MCF 10A (cell line): ENCODE measurements around a stretch of chr12.

- PRO-cap: no peak
- RRBS: 63% methylated on average over 15 of the region's 87 CpGs
Observed at GRCh38 chr12:49089777-49090723, 4.6 kb downstream of the DHH start.

DNA sequence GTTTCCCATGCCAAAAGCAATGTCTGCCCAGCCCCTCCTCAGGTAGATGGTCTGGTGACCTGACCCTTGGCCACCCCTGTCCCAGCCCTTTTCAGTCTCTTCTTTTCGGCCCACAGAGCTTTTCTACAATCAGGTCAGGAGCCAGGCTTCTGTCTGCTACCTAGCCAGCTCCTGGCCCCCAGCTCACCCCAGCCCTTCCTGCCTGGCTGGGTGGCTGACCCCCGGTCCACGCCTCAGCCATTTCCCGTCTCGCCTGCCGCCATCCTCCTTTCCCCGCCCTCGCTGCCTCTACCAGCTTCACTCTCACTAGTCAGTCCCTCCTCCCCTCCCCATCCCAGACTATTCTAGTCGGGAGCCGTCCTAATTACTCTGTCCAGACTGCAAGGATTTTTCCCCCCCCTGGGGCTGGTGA is 918 bp downstream of the DHH start:
- PRO-cap: no peak
- RRBS: no CpG with 5 or more reads among the region's 10 CpGs

- PRO-cap: bidirectional peak, plus-strand start at chr12:49130923, minus-strand start at chr12:49130787
- RRBS: under 1% methylated on average over 10 of the region's 54 CpGs
Observed at GRCh38 chr12:49130561-49131199, 515 bp downstream of the TUBA1B start.

- PRO-cap: no peak
- RRBS: no CpG with 5 or more reads among the region's 8 CpGs
Observed at GRCh38 chr12:49132796-49133532, 1.8 kb upstream of the TUBA1B start.

DNA sequence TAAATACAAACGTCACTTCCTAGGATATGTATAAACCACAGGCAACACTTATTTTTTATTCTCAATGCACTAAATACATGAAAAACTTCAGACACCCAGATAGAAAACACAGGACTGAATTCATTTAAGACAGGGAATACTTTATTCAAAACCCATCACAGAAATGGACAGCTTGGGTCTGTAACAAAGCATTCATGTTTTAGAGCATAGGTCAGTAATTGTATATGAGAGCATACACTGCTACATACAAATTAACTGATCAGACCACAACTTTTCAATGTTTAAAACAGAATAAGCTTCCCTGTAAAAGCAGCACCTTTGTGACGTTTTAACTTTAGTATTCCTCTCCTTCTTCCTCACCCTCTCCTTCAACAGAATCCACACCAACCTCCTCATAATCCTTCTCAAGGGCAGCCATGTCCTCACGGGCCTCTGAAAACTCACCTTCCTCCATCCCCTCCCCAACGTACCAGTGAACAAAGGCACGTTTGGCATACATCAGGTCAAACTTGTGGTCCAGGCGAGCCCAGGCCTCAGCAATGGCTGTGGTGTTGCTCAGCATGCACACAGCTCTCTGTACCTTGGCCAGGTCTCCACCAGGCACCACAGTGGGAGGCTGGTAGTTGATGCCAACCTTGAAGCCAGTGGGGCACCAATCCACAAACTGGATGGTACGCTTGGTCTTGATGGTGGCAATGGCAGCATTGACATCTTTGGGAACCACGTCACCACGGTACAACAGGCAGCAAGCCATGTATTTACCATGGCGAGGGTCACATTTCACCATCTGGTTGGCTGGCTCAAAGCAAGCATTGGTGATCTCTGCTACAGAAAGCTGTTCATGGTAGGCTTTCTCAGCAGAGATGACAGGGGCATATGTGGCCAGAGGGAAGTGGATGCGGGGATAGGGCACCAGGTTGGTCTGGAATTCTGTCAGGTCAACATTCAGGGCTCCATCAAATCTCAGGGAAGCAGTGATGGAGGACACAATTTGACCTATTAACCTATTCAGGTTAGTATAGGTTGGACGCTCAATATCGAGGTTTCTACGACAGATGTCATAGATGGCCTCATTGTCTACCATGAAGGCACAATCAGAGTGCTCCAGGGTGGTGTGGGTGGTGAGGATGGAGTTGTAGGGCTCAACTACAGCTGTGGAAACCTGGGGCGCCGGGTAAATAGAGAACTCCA is 3.8 kb downstream of the TUBA1A start:
- PRO-cap: no peak
- RRBS: no CpG with 5 or more reads among the region's 16 CpGs

DNA sequence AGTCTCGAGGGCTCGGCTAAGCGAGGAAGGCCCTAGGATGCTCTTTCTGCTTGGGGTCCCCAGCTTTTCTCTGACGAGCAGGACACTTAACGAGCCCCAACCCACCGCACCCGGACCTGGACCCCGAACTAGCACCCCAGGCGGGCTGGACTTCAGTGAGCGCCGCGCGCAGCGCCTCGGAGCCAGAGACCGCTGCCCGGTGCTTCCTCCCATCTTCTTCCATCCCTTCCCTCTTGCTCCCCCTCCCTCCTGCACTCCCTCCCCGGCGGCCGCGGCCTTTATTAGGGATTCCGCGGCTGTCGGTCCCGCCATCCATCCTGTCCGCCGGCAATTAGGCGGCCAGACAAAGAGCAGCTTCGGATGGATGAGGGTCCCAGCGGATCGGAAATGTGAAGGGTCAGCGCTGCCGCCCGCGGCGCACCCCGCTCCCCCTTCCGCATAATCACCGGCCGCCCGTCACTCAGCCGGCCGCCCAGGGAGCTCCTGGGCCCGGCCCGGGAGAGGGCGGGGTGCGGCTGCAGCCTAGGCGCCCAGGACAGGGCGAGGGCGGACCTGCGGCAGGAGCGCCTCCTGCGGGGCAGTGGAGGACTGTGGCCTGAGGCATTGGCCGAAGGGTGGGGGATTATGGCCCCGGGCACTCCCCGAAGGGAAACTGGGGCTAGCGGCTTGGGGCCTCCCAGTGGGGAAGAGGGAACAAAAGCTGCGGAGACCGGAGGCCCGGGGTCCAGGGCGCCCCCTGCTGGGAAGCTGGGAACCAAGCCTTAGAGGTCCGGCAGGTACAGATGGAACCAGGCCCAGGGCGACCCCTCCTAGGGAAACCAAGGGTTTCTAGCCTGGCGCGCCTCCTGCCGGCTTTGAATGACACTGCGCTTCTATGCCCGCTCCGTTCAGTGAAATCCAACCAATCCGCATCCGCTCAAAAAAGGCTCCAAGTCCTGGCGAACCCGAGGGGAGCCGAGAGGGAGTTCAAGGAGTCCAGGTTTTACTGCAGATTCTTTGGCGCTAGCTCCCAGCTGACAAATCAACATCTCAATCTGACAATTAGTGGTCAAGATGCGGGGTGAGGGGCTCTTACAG is 4.5 kb upstream of the DNAJC22 start:
- PRO-cap: no peak
- RRBS: 69% methylated on average over 30 of the region's 76 CpGs

GRCh38 chr12:49537208-49538447 is 1.2 kb upstream of the KCNH3 start:
- PRO-cap: no peak
- RRBS: 26% methylated on average over 17 of the region's 72 CpGs

DNA sequence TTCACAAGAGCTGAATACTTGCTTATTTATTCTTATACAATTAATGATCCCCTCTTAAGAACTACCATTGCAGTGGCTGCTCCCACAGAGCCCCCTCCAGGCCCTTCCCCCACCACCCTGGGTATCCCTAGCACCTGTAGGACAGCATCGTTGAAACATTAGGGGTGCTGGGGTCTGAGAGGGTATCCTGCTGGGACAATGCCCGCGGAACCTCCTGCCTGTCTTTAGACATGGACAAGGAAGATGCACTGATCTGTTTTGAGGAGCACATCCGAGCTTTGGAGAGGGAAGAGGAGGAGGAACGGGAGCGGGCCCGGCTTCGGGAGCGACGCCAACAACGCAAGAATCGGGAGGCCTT is 13.1 kb downstream of the PRPF40B start:
- PRO-cap: no peak
- RRBS: no CpG with 5 or more reads among the region's 12 CpGs

- PRO-cap: no peak
- RRBS: no CpG with 5 or more reads among the region's 7 CpGs
Observed at GRCh38 chr12:49643088-49643689, 19.8 kb downstream of the PRPF40B start.

- PRO-cap: no peak
- RRBS: no CpG with 5 or more reads among the region's 3 CpGs
Observed at GRCh38 chr12:49762715-49763186, 21.4 kb downstream of the TMBIM6 start.

DNA sequence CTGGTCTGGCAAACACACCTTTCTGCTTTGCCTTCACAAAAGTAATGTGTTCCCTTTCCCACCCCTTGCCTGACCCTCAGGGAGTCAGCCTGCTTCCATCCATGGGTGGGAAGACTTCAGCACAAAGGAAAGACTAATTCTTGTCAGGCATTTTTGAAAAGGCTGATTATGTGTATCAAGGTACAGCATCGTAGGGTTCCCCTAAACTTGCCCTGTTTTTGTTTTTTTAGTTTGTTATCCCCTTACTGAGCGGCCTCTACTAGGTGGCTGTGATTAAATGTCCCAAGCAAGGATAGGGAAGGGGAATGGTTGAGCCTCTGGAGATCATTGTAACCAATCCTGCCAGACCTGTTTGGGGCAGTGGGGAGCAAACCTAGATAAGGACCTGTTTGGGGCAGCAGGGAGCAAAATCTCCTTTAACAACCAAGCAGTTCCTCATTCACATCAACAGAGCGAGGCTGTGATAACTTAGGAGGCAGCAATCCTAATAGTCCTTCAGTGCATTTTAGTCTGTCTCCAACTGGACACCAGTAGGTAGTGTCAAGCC is 22.2 kb downstream of the TMBIM6 start:
- PRO-cap: no peak
- RRBS: no CpG with 5 or more reads among the region's 3 CpGs

DNA sequence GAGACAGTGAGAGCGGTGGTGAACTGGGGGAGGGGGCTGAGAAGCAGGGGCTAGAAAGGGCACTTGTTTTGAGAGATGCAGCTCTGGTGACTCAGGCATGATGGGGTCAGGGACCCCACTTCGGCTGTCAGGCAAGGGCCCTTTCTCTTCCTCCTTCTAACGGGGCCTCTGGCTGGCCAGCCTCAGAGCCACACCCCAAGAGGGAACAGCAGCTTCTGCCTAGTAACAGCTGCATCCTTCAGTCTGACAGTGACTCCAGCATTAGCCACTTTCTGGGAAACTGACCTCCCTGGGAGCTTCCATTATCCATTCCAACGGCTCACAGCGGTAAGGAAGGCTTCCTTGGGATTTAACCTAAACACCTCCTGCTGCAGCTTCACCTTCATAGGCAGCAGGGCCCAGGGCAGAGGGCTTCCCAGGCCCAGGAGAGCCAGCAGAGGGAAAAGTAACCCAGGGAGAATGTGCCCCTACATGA is 2.8 kb downstream of the NCKAP5L start:
- PRO-cap: no peak
- RRBS: no CpG with 5 or more reads among the region's 5 CpGs

GRCh38 chr12:50175857-50176515 is 8.8 kb upstream of the CERS5 start:
- PRO-cap: no peak
- RRBS: no CpG with 5 or more reads among the region's 5 CpGs

DNA sequence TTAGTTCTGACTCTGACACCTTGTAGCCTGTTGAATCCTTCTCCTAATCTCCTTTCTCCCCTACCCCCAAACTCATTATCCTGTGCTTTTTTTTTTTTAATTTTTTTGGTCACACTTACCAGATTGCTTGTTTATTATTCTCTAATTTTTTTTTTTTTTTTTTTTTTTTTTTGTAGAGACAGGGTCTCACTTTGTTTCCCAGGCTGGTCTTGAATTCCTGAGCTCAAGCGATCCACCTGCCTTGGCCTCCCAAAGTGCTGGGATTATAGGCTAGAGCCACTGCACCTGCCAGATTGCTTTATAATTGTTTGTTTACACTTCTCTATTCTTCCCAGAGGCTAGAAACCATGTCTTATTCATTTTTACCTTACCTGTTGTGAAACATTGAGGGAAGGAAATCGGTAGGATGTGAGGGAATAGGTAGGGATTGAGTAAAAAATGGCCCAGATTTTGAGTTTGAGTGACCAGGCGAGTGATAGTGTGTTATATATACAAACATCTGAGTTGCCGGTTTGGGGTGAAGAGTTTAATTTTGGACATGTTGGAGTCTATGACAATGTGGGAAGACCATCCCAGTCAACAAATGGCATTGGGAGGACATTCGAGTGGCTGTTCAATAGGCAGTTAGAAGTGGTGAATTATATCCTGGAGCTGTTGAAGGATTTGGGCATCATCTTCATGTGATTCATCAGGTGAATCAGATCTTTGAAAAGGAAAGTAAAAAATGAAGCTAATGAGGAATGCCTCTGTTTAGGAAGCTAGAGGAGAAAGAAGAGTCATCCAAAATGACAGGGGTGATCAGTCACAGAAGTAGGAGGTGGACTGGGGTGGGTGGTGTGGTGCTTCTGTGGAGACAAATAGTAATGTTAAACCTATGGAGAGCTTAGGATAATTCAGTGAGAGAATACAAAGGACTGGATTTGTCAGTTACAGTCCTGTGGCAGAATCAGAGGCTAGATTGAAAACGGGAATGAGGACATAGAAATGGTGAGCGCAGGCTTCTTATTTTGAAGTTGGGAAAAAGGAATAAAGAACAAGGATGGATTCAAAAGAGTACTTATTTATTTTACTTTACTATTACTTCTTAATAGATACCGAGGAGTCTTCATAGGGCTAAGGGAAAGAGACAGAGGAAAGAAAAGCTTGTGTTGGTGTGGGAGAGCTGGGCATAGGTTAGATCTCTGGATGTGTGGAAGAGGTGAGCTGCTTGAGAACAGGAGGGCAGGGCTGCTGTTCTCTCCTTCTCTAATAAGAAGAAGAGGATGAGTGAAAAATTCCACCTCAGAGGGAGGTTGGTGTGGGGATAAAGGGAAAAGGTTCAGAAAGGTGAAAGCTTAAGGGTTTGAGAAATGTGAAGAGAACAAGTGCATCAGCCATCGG is 32.7 kb downstream of the DIP2B start:
- PRO-cap: bidirectional peak, plus-strand start at position 749 of the sequence, minus-strand start at position 635 of the sequence
- RRBS: no CpG with 5 or more reads among the region's 9 CpGs

- PRO-cap: no peak
- RRBS: no CpG with 5 or more reads among the region's 4 CpGs
Observed at GRCh38 chr12:50555375-50555833, 50.6 kb downstream of the DIP2B start.

GRCh38 chr12:50764757-50765734 is 1.1 kb downstream of the ATF1 start:
- PRO-cap: bidirectional peak, plus-strand start at chr12:50764855, minus-strand start at chr12:50764722; bidirectional peak, plus-strand start at chr12:50765139, minus-strand start at chr12:50765068
- RRBS: no CpG with 5 or more reads among the region's 33 CpGs

- PRO-cap: no peak
- RRBS: no CpG with 5 or more reads among the region's 3 CpGs
Observed at GRCh38 chr12:50922726-50923272, 2.0 kb upstream of the METTL7A start.

GRCh38 chr12:50926858-50927238 is 2.0 kb downstream of the METTL7A start:
- PRO-cap: no peak
- RRBS: no CpG with 5 or more reads among the region's 4 CpGs

- PRO-cap: no peak
- RRBS: no CpG with 5 or more reads among the region's 6 CpGs
Observed at GRCh38 chr12:50927771-50928146, 2.9 kb downstream of the METTL7A start.

DNA sequence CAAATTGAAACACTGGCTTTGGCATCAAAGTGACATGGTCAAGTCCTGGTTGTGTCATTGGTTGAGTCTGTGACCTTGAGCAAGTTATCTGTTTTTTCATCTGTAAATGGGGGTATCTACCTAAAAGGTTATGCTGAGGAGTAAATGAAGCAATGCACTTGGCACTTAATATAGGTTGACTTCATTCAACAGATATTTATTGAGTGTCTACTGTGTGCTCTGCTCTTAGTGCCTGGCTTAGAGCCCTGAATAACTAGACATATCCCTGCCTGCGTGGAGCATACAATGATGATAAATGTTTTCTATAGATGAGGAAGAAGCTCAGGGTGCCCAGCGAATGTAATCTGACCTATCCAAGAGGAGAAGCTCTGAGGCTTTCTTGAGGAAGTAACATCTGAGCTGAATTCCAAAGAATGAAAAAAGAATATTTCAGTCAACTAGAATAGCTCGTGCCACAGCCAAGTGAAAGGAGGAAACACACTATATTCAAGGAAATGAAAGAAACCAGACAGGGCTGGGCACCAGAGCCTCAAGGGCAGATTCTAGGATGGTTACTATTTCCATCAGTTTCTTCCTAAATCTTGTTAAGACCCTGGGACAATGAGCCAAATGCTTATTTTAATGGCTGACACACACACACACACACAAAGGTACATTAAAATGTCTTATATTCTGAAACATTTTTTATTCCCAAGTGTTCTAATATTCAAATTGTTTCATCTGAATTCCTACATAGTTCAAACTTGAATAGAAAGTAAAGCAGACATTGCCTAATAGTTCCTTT is 9.7 kb downstream of the METTL7A start:
- PRO-cap: no peak
- RRBS: no CpG with 5 or more reads among the region's 3 CpGs